SEM (cell line): ENCODE data around the genes WDR55 and PCDHA1.

GRCh38 chr5:140223556-140223929, 48.6 kb downstream of the CYSTM1 start:
- PRO-cap, result no peak

DNA sequence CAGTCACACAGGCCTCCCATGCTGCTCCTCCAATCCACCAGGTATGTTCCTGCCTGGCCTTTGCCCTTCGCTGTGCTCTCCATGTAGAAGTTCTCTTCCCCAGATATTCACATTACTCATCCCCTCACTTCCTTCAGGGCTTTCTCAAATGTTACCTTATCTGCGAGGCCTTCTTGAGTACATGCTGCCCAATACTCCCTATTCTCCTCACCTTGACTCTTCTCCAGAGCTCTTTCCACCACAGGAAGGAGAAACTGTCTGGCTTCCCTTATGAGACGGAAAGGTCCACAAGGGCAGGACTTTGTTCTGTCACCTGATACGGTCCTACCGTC, 52.7 kb downstream of the PFDN1 start:
- PRO-cap, result no peak

- PRO-cap, result bidirectional peak, plus-strand start at chr5:140251788, minus-strand start at chr5:140251618
Measured at GRCh38 chr5:140251309-140251984, 51.5 kb downstream of the PFDN1 start.

DNA sequence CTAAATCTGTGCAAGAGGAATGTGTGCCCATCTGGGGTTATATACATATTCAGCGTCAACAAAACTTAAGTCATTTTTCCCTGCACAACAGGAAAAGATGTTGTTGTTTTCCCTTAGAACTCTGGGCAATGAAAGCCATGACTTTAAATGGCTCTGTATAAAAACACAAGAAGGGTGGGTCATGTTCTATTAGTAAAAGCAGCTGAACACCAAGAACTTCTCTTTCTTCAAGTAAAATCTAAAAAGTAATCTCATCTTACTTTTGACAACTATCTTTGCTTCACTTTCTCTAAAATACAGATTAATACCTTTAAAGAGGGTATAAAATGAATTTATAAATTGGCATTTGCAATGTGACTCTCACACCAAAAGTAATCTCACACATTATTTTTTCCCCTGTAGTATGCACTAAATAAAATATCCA, 9.1 kb downstream of the PFDN1 start:
- PRO-cap, result no peak

- PRO-cap, result no peak
Measured at GRCh38 chr5:140333721-140334534, 12.5 kb downstream of the HBEGF start.

GRCh38 chr5:140363006-140363522, 3.1 kb downstream of the SLC4A9 start:
- PRO-cap, result no peak

GRCh38 chr5:140507743-140508082, 39.7 kb upstream of the EIF4EBP3 start:
- PRO-cap, result no peak

- PRO-cap, result no peak
Measured at GRCh38 chr5:140515634-140516399, 31.6 kb upstream of the EIF4EBP3 start.

- PRO-cap, result no peak
Measured at GRCh38 chr5:140564922-140565187, 227 bp downstream of the SLC35A4 start.

DNA sequence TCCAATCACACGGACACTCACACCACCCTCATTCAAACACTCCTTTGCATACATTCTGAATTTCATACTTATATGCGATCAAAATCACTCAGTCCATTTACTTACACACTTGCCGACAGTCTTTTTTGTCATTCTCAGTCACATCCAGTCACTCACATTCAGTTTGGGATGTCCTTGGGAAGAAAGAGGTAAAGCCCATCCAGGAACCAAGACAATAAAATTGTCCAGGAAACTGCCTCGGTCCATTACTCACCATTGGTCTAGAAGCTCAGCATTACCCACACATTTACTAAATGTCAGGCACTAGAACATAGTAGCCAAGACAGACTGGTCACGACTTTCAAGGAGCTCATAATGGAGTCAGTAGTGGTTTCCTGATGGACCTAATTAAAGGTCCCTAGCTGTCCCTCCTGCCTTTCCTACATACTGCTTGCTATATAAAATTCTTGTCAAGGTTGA, 589 bp downstream of the SLC35A4 start:
- PRO-cap, result no peak

GRCh38 chr5:140602956-140603341, 30.0 kb downstream of the CD14 start:
- PRO-cap, result no peak

DNA sequence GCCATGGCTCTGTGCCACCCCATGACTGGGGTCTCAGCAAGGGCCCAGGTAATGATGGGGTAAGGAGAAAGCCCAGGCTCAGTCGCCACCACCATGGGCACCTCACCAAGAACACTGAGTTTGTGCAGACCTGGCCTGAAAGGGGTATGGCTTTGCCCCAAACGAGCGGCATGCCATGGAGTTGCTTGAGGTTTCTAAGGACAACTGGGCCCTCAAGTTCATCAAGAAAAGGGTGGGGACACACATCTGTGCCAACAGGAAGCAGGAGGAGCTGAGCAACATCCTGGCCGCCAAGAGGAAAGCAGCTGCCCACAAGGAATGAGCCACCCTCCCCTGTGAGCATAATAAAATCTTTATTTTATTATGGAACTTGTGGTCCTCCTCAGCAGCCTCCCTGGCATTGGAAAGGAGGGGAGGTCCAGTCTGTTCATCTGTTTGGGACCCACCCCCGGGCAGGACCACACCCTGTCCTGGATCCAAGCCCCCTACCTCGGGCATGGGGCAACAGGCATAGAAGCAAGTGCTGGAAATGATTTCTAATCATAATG, 23.8 kb downstream of the CD14 start:
- PRO-cap, result no peak

- PRO-cap, result bidirectional peak, plus-strand start at chr5:140664853, minus-strand start at chr5:140664752
Measured at GRCh38 chr5:140664566-140665282, at the start of gene WDR55. Gene WDR55 (plus strand): TSS chr5:140664904.

DNA sequence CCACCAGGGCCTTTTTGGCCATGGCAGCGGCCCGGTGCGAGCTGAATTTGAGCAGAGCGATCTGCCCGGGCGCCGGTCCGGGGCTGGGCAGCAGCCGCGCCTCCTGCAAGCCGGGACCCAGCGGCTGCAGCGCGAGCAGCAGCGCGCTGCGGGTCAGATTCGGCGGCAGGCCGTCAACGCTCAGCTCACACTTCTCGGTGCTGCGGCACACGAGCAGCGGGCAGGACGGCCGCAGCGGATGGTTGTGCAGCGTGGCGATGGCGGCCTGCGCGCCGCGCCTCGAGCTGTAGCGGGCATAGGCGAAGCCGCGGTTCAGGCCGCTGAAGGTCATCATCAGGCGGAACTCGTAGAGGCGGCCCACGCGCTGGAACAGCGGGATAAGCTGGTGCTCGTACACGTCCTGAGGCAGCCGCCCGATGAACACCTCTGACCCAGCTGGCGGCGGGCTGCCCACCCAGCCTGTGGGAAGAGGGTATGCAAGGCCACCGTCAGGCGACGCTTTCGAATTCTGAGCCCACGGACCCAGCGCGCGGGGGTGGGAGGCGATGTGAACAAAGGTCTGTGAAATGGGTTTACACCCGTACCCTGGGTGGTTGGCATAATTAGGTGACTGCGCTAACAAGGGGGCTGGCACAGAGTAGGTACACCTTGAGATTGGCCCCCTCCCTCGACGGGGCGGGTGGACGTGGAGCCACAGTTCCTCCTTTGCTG, 773 bp downstream of the DND1 start:
- PRO-cap, result no peak

DNA sequence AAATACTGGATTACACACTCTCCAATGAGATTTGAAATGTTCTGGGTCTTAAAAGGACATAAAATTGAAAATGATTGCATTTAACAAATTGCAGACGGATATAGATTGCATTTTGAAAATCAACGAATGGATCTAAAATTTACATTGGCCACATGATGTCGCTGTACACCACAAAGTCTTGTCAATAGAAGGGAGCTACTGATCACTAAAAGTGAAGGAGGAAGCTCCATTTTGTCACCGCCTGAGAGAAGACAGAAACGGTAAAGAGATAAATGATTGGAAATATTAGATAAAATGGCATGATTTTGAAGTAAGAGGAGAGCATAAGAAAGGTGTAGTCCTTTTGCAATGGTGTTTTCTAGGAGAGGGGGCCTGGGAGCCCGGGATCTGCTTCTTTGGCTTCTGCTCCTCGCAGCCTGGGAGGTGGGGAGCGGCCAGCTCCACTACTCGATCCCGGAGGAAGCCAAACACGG, at the start of gene PCDHA1:
PCDHA1 (plus strand) TSS at position 198 of the 473 bp plus-strand sequence.
- PRO-cap, result no peak

DNA sequence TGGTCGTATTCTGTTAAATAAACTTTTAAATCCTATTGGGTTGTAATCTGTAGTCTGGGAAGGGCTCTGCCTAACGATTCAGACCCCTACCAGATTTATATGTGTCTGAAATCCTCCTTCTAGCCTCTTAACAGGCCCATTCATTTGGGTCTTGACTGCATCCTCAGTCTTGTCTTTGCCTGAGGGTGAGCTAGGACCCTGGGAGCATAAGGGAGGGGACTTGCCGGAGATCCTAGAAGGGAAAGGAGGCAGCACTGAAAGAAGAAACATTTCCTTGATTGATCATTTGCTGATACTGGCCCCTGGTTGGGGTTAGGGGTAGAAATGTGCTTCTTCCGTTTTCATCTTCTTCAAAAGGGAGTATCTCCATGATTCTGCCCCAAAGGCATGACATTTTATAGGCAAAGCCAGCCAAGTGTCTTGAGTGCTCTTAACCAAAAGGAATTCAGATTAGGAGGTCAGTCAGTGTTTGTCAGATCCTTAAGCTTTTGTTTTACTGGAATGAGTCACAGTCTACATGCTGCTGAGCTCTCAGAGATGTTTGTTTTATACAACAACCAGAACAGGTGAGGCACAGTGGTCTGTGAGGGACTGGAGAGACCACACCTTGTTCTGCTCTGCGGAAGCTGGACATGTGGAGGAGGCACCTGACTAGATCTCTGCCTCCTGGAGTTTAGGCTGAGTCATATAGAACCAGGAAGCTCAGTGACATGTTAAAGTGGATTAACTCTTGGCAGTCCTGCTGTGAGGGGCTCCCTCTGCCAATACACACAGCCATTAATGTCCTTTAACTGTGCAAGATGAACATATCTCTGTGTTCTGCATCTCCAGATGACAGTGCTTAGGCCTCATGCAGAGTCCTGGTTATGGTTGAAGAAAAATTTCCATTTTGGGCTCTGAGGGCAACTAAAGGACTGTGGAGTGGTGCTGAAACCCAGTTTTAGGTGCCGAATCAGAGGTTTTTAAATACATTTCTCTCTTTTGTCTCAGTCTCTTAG, 37.8 kb downstream of the PCDHAC2 start:
- PRO-cap, result no peak

GRCh38 chr5:141584022-141584341, 34.8 kb downstream of the DIAPH1 start:
- PRO-cap, result no peak

DNA sequence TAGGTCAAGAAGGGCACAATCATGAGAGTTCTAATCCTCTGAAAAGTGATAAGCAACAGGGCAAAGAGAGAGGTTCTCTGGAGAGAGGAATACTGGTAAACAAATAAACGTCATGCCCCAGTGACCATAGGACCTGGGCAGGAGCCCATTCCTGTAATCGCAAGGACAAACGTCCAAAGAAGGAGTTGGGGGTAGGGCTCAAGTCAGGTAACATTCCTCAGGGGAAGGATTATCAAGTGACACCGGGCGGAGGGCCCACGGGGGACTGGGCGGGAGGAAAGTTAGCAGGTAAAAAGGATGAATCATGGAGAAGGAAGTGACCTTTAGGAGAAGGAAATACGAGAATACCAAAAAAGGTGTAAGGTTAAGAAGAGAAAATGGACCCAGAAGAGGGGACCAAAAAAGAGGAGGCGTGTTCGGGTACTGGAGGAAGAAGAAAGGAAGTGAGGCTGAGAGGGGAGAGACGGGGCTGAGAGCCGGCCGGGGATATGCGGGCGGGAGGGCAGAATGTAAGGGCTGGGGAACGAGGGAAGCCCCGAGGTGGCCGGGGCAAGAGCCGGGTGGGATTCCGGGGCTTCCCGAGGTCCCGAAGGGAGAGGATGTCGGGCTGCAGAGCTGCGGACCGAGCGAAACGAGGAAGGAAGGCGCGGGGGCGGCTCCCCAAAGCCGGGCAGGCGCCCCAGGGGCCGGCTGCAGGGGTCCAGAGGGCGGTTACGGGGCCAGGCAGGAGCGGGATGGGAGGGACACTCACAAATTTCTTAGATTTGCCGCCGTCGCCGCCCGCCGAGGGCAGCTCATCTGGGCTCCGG, 549 bp downstream of the DIAPH1 start:
- PRO-cap, result no peak

- PRO-cap, result no peak
Measured at GRCh38 chr5:141625520-141626304, 6.9 kb upstream of the DIAPH1 start.

- PRO-cap, result no peak
Measured at GRCh38 chr5:141641047-141641510, 4.3 kb downstream of the RELL2 start.